Mesenchymal stem cell of the bone marrow (primary cell): ENCODE measurements around a stretch of chr3.

GRCh38 chr3:856094-856699 lies 236.6 kb upstream of the CNTN6 start:
- CAGE, long polyA plus RNA = no peak

DNA sequence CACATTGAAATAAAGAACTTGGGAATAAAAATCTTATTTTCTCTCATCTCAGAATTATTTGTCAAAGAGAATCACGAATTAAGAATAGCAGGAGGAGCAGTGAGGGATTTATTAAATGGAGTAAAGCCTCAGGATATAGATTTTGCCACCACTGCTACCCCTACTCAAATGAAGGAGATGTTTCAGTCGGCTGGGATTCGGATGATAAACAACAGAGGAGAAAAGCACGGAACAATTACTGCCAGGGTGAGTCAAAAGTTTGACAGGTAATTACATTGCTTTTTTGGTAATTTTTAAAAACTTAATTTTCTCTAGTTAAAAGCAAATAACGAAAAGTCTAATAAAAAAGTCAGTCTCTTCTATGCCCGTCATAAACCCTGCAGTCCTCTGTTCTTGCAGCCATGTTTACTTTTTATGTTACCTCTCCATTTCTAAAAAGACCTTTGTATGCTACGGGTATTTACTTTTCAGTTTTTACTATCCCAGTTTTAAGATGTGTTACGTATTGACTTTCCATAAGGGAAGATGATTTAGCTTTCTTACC lies 10.5 kb downstream of the TRNT1 start:
- CAGE, long polyA plus RNA = no peak

DNA sequence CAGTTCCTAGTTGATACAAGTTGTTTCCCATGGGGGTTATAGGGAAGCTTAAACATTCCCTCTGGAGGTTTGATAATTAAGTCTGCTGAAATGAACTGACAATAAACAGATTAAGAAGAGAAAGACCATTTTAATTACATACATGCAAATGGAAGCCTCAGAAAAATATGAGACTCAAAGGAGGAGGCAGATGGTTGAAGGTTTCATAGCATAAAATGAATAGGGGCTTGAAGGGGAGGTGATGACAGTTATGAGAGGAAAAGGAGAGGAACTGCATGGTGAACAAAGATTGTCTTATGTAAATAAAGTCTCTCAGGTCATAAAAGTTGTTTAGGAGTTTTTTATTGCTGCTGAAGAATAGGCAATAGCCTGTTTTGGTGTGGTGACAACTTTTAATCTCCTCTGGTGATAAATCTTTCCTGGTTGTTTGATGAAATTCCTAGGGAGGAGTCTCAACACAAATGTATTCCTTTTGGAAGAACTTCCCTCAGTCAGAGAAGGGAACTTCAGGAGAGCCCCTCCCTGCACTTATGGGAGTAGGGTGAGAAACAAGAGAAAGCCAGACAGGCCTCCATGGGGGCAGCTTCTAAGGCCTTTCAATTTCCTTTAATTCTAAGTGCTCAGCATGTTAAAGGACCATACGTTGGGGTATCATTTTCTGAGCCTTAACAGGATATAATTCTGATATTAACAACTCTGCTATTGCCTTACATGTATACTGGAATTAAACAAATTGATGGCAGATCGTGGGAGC lies 17.3 kb downstream of the SETMAR start:
- CAGE, long polyA plus RNA = no peak

DNA sequence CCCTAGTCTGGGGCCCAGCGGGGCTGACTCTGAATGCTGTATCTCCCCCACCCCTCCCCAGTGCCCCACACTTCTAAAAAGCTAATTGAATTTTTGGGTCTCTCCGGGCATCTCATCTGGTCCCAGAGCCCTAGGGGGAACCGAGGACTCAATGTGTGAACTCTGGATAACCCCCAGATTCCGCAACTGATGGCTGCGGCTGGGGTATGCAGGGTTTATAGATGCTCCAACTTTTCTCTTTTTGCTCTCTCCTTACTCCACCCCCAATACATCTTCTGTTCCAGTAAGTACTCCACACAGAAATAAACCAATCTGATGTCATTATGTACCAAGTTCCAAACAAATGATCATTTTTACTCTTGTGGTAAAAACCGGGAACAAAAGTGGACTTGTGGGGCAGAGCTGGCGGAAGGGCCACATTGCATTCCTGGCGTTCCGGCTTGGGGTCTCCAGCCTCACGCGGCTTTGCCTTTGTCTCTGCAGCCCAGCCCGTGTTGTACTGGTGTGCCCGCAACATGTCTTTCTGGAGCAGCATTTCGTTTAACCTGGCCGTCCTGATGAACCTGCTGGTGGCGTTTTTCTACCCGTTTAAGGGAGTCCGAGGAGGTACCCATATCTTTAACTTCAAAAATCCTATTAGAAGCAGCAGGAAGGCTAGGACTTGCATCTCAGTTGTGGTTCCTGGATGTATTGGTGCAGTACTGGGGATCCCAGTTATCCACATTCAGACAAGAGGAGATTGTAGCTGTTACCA lies 184.5 kb upstream of the BHLHE40 start:
- CAGE, long polyA plus RNA = no peak

DNA sequence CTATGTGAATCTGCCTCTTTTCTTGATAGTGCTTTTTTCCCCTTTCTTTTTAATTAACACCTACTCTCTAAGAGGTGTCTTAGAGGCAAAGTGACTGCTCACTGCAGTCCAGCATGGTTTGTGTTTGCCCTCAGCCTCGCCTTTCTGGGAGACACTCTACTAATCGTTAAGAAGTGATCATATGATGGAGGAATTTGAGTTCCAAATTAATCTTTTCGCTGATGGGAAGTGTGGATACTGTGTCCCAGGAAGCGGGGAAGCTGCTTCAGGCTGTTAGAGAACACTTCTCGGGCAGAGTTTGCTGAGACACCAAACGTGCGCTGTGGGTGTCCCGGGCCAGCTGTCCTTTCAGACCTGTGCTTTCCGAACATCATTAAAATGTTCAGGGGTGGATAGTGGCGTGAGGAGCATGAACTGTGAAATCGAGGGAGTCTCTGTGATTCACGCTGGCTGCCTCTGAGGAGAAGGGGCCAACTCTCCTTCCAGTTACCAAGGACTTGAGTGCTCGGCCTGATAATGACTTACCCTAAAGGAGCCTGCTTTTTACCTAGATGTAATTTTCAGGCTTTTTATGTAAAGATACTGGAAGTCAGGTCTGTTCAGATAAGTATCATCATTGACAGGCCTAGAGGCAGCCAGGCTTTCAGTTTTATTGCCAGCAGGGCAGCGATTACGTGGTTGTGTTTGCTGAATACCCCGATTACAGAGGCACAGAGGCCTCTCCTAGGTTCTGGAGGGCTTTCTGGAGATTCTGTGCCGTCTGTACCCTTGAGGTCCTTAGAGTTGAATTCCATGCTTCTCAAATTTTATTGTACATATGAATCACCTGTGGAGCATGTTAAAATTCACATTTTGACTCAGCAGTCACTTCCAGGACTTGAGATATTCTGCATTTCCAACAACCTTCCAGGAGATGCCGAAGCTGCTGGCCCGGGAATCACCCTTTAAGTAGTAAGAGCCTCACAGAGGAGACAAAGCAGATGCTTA lies 160.4 kb upstream of the BHLHE40 start:
- CAGE, long polyA plus RNA = no peak

DNA sequence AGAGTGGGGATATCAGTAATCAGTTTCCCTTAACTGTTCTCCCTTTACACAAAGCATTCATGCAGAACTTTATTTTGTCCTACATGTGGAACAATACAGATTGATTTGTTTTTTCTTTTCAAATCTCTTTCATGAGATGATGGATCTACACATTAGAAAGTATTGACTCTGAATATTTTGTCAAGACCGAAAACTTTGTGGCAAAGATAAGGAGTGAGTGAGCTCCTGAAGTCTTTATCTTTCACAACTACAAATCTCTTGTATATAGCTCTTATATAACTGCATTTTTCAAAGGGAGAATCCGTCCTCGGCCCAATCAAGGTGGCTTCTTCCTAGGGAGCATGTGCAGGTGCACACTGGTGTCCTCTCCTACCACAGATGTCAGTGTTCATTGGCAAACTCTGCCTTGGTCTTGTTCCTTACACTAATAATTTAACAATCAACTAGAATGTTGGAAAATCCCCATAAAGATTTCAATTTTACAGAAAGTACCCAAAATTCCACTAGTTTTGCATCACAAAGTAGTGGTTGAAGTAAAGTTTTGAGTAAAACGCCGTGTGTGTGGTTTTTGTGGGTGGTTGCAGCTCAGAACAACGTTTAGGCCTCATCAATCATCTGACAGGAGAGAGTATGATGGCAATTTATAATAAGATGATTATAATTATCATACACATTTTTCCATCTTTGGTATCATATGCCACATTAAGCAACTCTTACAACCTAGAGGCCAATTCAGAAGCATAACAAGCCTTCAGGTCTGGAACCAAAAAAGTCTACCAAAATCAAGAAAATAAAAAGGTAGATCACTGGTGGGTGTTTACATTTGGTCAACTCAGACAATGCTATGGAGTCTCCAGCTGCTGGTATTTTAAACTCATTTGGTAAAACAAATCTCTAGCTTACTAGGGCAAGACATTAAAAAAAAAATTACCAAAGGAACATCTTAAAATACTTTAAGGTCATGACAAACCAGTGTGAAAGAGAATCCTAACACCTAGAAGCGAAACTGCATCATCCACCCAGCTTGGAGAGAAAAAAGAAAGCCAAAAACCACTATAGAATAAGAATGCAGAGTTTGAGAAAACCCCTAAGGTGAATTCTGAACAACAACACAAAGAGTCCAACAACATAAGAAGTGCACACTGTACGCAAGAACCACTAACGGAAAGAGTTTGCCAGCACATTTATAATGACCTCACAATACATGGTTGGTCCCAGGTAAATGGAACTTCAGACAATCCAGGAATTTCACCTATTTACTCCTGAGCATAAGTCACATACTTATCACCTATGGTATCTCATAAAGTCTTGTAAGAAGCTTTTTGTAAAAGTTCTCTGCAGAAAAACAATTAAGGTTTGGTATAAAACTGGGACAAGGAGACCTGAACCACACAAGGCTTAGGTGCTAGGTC lies 128.8 kb upstream of the BHLHE40 start:
- CAGE, long polyA plus RNA = no peak

- CAGE, long polyA plus RNA = no peak
Measured at GRCh38 chr3:4906052-4906759, 73.0 kb upstream of the BHLHE40 start.

- CAGE, long polyA plus RNA = no peak
Measured at GRCh38 chr3:4995354-4996019, 16.2 kb downstream of the BHLHE40 start.

GRCh38 chr3:5006591-5007185 lies 27.5 kb downstream of the BHLHE40 start:
- CAGE, long polyA plus RNA = no peak

DNA sequence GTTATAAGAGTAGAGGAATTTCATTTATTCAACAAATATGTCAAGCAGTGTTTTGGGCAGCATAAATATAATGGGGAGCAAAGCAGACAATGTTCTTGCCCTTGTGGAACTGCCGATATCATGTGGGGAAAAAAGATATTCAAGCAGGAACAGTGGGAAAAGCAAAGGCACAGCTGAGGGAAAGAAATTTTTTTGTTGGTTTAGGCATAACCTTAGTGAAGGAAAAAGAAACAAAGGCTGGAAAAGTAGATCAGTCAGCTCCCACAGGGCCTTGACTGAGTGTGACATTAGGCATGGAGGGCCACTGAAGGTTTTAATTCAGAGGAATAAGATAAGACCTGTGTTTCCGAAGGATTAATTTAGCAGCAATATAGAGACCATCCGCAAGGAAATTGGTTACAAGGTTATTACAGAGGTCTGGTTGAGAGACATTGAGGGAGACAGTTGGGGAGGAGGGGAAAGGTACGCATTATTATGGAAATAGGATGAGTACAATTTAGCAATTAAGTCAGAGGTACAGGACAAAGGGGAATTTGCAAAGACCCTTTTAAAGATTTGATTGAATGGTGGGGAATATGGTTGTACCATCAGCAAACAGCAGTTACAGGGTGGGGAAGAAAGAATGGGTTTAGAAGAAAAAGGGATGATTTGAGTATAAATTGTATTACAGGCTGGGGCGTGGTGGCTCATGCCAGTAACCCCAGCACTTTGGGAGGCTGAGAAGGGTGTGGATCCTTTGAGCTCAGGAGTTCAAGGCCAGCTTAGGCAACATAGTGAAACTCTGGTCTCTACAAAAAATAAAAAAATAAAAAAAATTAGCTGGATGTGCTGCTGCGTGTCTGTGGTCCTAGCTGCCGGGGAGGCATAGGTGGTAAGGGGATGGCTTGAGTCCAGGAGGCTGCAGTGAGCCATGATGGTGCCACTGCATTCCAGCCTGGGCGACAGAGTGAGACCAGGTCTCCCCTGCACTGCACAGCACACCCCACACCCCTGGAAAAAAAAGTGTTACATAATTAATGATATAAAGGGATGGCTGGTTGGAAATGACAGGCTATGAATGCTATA lies 11.2 kb downstream of the ARL8B start:
- CAGE, long polyA plus RNA = no peak

DNA sequence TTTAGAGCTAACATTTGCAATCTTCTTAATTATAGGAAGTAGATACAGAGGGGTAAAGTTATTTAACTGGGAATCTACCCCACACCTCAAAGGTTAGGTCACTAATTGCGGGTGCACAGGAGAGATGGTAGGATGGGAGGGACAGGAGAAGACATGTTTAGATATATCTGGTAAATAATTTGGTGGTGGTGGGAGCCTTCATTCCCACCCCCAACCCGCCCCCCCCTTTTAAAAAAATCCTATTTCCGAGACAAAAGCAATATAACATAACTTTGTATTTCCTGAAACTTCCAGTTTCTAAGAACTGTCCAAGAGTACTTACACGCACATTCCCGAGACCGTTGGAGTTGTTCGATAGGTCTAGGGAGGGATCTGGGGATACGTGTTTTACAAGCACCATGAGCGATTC lies 870 bp upstream of the EDEM1 start:
- CAGE, long polyA plus RNA = no peak

DNA sequence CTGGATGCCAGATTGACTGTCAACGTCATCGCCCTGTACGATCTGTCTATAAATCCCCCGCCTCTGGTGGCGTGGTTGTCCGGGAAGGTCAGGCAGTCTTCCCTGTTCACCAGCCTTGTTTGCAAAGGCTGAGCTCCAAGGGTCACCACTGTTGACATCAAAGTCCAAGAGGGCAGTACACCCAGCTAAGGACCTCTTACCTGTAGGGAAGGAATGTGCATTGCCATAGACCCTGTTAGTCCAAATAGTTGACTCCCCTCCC lies 1.4 kb downstream of the EDEM1 start:
- CAGE, long polyA plus RNA = no peak

DNA sequence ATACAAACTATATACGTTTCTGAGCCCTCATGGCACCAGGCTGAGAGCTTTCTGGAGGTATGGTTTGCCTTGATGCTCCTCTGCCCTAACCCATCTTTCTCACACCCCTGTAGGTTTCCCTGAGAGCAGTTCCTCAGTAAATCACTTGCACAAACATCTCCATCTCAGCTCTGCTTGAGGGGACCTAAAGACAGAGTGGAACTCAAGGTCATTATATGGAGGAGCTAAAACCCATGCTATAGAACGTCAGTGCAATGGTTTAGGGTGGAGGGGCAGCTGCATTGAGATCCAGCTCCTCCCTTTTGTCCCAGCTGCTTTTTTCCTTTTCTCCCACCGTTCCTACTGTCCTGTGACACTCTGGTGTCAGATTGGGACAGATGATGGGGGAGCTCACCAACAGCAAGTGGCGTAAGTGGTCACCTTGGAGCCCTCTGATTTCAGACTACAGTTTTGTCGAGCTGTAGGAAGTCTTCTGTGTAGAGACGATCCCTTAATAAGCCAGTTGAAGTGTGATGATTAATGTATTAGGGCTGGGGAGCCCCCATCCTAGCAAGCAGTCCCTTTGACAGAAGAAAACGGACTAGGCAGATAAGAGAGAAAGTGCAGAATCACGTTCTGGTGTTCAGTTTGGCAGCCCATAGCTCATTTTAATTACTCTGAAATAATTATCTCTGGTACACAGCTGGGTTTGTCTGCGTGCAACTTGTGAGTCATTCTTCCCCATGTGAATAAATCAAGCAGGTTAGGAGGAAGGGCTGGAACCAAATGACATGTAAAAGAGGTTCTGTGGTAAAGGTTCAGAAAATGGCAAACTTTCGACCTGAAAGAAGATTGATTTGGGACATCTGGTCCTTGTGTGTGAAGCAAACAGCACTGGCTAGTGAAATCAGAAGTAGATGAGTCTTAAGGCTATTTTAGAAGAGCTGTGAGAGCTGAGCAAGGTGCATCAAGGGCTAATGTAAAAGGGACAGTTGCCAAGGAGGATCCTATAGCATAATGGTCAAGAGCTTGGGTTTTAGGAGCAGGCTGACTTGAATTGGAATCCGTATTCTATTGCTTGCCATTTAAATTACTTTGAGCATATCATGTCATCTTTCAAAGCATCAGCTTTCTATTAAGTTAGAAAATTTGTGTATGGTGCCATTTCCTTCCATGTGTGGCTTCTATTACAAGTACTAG lies 241.3 kb downstream of the EDEM1 start:
- CAGE, long polyA plus RNA = no peak

GRCh38 chr3:5699810-5700207 lies 512.3 kb downstream of the EDEM1 start:
- CAGE, long polyA plus RNA = no peak

DNA sequence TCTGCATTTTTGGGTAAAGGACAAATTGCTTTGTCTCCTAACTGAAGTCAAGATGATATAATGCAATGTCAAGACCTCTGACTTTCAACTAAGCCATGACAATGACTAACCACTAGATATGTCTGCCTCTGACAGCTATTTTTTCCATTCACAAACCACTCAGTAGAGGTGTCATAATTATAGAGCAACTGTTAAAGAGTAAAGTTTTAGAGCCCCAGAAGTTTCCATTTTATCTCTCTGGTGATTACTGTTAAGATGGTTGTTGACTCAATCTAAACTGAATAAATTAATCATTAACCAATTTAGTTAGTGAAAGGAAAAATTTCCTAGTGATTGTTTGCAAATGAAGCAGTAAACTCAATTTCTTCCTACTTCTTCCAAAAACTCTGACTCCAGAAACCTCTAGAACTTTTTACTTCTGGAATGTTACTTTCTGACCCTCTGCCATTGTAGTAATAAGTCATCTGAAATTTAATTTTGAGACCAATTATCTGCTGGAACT lies 779.9 kb downstream of the GRM7 start:
- CAGE, long polyA plus RNA = no peak

DNA sequence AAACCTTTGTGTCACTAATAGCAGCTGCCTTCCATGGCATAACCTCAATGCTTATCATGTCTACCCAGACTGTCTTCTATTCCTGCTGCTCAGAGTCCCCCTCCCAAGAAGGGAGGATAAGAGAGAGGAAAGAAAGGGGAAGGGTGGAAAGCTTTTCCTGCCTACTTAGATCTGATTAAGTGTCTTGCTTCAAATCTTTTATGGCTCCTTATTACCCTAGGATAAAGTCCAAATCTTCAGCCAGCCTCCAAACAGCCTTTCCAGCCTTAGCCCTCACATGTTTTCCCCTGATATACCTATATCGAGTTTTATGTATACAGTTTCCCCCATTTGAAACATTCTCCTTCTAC lies 7.8 kb upstream of the SSUH2 start:
- CAGE, long polyA plus RNA = no peak

DNA sequence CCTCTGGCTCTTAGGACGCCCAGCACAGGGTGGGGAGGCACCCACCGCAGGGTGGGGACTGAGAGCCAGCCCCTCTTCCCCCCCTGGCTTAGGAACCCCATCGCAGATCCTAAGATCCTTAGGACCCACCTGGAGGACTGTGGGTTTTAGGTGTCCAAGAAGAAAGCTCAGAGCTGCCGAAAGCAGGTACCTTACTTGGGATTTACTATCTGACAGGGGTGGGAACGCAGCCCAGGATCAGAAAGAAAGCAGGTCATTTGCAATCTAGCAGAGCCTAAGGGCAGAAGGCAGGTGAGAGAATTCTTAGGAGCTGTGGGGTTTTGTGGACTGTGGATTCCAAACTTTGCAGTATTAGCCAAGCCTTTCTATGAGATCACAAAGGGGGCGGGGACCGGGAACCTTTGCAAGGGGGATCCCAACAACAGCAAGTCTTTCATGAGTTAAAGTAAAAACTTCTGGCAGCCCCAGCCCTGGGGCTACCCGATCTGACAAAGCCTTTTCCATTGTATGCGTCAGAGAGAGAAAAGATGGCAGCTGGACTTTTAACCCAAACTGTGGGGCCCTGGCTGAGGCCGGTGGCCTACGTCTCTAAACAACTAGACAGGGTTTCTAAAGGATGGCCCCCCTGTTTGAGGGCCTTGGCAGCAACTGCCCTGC lies 37.3 kb upstream of the SSUH2 start:
- CAGE, long polyA plus RNA = no peak

GRCh38 chr3:9248544-9249272 lies 738 bp downstream of the SRGAP3 start:
- CAGE, long polyA plus RNA = no peak

- CAGE, long polyA plus RNA = no peak
Measured at GRCh38 chr3:9395932-9396506, 1.4 kb upstream of the SETD5 start.

GRCh38 chr3:9397304-9397542 lies 192 bp upstream of the SETD5 start:
- CAGE, long polyA plus RNA = no peak